Hair follicle dermal papilla cell (primary cell): Measurements from ENCODE around the gene FOXK1.

DNA sequence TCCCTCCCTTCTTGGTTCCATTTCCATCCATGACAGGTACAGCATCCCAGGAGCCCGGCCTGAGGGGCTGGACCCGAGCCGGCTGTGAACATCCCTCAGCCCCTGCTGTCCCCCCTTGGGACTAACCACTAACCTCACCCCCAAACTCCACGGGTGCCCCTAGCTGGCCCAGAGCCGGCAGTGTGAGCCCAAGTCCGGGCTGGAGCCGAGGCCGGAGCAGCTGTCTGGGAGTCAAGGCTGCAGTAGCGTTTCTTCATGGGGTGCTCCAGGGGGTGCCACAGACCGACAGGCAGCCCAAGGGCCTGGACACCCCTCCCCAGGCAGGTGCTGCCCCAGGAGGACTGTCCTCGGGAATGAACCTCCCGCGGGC, 25.4 kb upstream of the AMZ1 start:
- CAGE, long polyA plus RNA, result no peak

- CAGE, long polyA plus RNA, result no peak
These were observed 23.6 kb upstream of the AMZ1 start for GRCh38 chr7:2664291-2664964.

- CAGE, long polyA plus RNA, result no peak
These were observed 13.8 kb downstream of the AMZ1 start for GRCh38 chr7:2701735-2702266.

DNA sequence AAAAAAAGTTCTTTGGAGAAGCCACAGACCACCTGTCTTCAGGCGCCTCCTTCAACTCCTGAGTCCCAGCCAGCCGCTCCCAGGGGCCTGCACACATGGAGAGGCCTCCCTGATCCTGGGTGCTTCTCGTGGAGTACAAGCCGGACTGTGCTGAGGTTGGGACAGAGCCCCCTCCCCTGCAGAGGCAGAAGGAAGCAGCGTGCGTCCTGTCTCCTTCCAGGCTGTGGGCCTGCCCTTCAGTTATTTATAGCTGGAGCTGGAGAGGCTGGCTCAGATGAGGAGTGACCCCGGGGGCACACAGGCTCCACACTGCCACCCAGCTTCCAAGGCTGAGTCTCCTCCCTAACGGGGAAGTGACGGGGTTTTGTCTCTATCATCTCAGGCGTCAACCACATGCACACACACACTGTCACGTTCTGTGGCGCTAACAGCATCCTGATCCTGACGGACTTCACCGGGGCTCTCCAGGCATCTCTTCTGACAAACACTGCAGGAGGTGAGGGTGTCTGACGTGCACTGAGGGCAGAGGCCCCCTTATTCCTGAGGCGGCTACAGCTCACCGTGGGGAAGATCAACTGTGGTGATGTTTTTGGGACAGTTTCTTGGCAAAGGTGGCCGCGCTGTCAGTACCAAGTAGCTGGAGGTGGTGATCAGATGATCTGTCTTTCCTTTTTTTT, 25.4 kb downstream of the AMZ1 start:
- CAGE, long polyA plus RNA, result no peak

DNA sequence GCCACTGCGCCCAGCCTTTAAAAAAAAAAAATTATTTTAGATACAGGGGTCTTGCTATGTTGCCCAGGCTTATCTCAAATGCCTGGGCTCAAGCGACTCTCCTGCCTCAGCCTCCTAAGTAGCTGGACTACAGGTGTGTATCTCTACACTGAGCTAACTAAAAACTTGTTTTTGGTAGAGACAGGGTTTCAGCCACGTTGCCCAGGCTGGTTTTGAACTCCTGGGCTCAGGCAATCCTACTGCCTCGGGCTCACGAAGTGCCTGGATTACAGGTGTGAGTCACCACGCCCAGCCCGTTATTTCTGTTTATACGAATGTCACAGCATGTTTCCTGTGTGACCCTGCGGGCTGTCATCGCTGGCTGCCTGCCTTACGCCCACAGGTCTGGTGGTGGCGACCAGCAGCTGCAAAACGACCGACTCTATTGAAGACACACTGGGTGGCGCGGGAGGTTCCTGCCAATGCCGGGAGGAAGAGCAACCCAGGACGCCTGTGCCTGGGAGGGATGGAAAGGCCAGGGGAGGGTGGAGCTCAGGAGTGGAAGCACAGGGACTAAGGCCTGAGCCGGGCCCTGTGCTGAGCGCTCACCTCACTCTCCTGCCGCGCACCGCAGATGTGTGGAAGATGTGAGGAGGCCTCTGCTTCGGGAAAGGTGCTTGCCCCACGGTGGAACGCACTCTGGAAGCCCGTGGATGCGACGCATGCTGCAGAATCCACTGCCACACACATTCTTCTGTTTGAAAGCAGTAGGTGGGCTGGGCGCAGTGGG, 32.9 kb downstream of the AMZ1 start:
- CAGE, long polyA plus RNA, result no peak

DNA sequence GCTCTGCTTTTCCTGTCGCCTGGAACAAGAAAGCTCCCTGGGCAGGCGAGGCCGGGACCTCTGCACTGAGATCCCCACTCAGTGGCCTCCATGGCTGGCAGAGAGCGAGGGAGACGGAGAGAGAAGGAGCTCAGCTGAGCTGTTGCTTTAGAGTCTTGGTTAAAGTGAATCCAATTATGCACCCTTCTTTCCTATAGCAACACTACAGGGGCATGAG, 75.7 kb downstream of the AMZ1 start:
- CAGE, long polyA plus RNA, result no peak

- CAGE, long polyA plus RNA, result no peak
These were observed 38.8 kb downstream of the GNA12 start for GRCh38 chr7:2805239-2805758.

- CAGE, long polyA plus RNA, result no peak
These were observed 29.7 kb upstream of the GNA12 start for GRCh38 chr7:2873658-2874301.

GRCh38 chr7:3158228-3158795, 114.6 kb upstream of the CARD11 start:
- CAGE, long polyA plus RNA, result no peak

DNA sequence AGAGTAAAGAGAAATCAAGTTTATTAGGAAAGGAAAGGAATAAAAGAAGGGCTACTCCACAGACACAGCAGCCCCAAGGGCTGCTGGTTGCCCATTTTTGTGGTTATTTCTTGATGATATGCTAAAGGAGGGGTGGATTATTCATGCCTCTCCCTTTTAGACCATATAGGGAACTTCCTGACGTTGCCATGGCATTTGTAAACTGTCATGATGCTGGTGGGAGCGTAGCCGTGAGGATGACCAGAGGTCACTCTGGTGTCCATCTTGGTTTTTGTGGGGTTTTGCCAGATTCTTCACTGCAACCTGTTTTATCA, 115.4 kb upstream of the CARD11 start:
- CAGE, long polyA plus RNA, result no peak

DNA sequence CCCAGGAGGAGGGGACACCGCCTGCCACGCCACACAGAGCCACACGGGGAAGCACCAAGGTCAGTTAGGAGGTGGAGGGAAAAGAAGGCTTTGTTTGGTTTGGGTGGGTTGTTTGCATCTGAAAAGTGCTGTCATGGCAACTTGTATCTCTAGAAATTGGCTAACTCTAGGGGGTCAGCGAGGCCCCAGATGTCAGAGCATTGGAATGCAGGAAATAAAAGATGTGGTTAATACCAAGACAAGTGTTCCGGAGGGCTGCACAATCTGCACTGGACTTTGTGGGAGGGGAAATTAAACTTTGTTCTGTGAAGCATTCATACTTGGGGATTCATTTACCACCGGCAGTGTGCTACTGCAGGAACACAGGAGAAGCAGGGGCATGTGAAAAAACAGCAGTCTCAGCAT, 106.3 kb upstream of the SDK1 start:
- CAGE, long polyA plus RNA, result no peak

DNA sequence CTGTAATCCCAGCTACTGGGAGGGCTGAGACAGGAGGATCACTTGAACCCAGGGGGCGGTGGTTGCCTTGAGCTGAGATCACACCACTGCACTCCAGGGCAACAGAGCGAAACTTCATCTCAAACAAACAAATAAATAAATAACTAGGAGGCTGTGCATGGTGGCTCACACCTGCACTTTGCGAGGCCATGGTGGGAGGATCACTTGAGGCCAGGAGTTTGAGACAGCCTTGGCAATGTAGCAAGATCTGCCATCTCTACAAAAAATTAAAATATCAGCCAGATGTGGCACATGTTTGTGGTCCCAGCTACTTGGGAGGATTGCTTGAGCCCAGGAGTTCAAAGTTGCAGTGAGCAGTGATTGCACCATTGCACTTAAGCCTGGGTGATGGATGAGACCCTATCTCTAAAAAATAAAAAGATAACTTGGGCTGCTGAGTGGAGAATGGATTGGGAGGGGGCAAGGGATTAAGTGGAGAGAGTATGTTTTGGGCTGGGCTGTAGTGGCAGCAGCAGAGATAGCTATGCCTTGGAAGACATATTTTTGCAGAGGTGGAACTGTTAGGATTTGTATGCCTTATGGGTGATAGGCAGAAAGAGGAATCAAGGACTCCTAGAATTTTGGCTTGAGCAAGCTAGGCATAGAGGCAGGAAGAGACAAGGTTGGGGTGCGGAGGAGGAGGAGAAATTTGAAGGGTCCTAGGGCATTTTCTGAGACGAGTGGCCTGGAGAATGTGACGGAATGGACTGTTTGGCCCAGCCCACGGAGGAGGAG, 112.7 kb downstream of the SDK1 start:
- CAGE, long polyA plus RNA, result no peak

GRCh38 chr7:3562731-3563357, 261.8 kb downstream of the SDK1 start:
- CAGE, long polyA plus RNA, result no peak

DNA sequence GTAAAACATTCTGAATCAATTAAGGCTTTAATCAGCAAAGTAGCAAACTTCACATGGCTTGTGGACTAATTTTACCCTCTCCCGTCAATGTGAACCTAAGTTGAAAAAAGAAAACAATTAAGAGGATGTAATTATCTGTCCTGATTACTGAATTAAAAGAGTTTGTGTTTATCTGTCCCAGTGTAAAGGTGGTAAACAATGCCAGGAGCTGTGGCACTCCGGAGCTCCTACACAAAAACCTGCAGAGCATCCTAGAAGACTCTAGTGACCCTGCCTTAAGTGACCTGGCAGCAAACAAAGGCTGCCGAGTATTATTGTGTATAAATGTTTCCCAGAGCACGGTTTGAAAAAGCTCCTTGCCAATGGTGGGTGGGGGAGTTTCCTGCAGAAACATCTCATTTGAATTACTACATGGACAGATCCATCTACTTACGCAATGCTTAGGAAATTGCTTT, 560.7 kb downstream of the SDK1 start:
- CAGE, long polyA plus RNA, result no peak

DNA sequence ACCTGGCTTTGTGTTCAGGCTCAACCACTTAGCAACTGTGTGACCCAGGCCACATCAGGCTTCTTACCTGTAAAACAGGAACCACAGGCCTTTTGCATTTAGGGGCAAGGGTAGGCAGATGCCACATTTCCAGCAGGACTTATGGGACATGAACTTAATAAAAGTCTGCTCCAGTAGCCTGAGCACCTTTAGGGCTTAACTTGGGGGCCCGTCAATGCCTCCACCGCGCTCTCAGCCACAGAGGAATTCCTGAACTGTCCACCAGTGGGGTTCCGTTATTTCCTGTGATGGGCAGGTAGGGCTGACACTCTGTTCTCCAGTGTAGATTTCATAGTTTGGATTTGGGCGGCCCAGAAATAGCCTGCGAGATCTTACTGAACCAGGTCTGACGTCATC, 625.7 kb downstream of the SDK1 start:
- CAGE, long polyA plus RNA, result no peak

- CAGE, long polyA plus RNA, result no peak
These were observed 477.4 kb upstream of the FOXK1 start for GRCh38 chr7:4204546-4205329.

GRCh38 chr7:4612934-4613883, 68.9 kb upstream of the FOXK1 start:
- CAGE, long polyA plus RNA, result no peak

- CAGE, long polyA plus RNA, result no peak
These were observed 68.2 kb upstream of the FOXK1 start for GRCh38 chr7:4613884-4614358.

DNA sequence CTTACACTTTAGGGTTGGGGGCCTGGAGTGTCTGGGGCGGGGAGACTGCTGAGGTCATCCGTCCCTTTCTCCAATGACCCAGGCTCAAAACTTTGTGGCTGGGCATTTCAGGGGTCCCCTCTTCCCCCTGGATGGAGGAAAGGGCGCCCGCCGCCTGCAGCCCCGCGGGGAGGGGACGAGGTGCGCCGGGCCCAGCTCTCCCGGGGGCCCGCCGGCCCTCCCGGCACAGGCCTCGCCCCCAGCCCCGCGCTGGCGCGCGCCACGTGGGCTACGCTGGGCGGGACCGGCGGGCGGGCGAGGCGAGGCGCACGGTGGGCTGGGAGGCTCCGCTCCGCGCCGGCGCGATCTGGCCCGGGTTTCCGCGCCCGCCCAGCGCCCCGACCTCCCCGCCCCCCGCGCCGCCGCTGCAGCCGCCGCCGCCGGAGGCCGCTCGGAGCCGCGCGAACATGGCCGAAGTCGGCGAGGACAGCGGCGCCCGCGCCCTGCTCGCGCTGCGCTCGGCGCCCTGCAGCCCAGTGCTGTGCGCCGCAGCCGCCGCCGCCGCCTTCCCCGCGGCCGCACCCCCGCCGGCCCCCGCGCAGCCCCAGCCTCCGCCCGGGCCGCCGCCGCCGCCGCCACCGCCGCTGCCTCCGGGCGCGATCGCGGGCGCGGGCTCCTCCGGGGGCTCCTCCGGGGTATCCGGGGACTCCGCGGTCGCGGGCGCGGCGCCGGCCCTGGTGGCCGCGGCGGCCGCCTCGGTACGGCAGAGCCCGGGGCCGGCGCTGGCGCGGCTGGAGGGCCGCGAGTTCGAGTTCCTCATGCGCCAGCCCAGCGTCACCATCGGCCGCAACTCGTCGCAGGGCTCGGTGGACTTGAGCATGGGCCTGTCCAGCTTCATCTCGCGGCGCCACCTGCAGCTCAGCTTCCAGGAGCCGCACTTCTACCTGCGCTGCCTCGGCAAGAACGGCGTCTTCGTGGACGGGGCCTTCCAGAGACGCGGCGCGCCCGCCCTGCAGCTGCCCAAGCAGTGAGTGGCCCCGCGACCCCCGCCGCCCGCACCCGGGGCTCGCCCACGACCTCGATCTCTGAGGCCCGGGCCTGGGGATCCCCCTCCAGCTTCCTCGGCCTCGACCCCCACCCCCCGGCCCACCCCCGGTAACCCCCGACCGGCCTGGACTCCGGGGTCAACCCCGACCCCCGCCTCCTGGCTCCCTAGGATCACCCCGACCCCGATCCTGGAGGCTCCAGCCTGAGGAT, at the start of gene FOXK1:
Gene FOXK1, plus strand, starts transcription at position 433 of the 1,236 bp plus-strand sequence.
- CAGE, long polyA plus RNA, result no peak

- CAGE, long polyA plus RNA, result no peak
These were observed 16.9 kb downstream of the FOXK1 start for GRCh38 chr7:4698862-4699455.